ENCODE data around the gene CEACAM3.

- PRO-cap, 5 experiments, result no peak in any of the 5 experiments
- RAMPAGE, long total RNA, 2 experiments, result no peak in any of the 2 experiments
- RRBS, result no CpG with 5 or more reads among the region's 6 CpGs
Observed at GRCh38 chr19:41784265-41784932, 12.0 kb upstream of the CEACAM3 start.

DNA sequence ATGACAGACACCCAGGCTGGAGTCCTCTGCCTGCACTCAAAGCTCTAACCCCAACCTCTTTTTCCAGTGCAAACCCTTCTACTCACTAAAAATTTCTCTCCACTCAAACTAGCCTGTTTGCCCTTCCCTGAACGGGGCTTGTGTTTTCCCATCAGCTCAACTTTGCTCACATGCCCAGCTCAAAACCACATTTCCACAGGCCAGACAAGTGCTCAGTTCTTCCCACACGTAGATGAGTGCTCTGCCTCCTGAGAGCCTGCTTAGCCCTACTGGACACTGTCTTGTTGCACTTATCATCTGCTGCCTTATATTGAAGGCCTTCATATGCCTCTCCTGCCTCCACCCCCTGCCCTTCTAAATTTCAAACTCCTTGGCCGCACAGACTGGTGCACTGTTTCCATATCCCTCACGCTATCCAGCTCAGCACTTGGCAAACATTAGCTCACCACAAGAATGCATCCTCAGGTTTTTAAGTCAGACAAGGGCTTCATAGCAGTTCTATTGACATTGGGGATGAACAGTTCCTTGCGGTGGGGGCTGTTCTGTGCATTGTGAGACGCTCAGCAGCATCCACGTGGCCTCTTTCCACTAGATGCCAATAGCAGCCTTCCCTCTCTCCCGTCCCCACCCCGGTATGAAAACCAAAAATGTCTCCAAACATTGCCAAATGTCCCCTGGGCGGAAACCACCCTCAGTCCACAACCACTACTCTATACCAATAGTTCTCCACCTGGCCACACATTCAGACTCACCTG is 3.9 kb upstream of the CEACAM3 start:
- PRO-cap, 5 experiments, result no peak in any of the 5 experiments
- RAMPAGE, long total RNA, 2 experiments, result no peak in any of the 2 experiments
- RRBS, result no CpG with 5 or more reads among the region's 10 CpGs

DNA sequence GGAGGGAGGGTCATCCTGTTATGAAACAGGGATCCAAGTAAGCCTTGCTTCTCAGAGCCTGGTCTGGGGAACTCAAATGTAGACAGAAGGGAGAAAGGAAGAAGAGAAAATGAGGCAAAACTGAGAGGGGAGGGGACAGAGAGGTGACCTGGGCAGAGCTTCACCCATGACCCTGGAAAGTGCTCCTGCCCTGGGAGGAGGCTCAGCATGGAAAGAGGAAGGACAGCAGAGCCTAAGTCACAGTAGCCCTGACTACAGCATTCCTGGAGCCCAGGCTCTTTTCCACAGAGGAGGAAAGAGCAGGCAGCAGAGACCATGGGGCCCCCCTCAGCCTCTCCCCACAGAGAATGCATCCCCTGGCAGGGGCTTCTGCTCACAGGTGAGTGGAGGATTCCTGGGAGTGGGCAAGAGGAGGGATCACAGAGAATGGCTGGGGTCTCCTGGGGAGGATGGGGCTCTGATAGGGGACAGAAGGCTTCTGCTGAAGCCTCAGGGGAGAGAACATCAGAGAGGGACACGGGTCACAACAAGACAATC is at the start of gene CEACAM3:
Gene CEACAM3 (plus strand): TSS at position 225 of the 537 bp plus-strand sequence.
- PRO-cap, 5 experiments, result no peak in any of the 5 experiments
- RAMPAGE, long total RNA, 2 experiments, result start-site peak on the plus strand in 2 of 2 experiments, centred at positions 245 to 247 of the sequence, 12 to 35 reads per replicate
- RRBS, result no CpG with 5 or more reads among the region's 1 CpG

DNA sequence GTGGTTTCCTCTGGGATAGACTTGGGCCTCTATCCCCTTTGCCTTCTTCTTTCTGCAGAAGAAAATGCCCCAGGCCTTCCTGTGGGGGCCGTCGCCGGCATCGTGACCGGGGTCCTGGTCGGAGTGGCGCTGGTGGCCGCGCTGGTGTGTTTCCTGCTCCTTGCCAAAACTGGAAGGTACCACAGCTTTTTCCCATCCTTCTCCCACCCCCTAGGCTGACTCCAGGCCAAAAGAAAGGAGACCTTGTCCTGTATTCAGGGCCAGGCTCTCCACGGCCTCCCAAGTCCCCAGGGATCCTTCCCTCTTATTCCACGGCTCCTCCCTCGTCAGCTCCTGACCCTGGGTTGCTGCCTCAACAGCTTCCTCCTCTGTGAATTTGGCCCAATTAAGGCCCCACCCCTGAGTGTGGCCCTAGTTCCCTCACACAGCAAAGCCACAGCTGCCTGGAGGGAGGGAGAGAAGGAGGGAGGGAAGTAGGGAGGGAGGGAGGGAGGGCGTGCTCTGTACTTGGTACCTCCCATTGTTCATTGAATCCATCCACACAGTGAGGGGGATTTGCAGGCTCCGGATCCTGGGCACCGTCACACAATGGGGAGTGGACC is 12.5 kb downstream of the CEACAM3 start:
- PRO-cap, 5 experiments, result peak in 1 of 5 experiments; most common minus-strand start position 306 of the sequence (in 1)
- RAMPAGE, long total RNA, 2 experiments, result no peak in any of the 2 experiments
- RRBS, result no CpG with 5 or more reads among the region's 15 CpGs

DNA sequence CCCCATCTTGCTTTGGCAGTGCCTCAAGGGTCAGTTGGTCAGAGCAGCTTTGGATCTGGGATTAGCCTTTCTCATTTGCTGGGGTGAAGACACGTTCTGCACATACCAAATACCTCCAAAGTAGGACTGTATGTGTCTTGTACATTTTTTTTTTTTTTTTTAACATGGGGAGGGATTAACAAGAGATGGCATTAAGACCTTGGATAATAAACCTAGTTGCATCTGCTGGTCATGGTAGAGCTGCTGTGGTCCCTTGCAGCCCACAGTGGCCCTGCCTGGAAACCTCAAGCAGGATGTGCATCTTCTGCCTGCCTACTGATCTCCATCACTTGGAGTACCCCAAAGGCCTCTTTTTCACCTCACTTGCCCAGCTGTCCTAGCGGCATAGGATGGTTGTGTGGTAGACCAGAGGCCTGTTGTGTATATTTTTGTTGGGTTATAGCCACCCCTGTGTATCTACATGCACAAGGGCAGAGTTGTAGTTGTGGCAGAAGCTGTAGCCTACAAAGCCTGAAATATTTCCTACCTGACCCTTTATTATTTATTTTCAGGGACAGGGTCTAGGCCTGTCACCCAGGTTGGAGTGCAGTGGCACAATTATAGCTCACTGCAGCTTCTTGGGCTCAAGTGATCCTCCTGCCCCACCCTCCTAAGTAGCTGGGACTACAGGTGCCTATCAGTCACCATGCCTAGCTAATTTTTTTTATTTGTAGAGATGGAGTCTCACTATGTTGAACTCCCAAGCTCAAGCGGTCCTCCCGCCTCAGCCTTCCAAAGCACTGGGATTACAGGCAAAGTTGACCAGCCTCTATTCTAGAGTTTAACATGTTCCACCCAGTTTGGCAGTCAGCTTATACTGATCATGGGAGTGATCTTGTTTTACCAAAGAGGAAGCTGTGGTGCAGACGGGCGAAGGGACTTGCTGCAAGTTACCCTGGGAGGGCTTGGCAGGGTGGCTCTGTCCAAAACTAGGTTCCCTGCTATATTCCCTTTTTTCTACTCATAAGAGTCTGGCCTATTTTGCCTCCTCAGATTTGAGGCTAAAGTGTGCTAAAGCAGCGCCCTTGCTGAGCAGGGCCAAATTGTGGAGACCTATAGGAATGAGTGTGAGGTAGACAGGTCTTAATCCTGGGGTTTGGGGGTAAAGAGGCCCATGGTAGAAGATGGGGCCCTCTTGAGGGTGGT is 2.8 kb downstream of the RPS19 start:
- PRO-cap, 5 experiments, result no peak in any of the 5 experiments
- RAMPAGE, long total RNA, 2 experiments, result no peak in any of the 2 experiments
- RRBS, result no CpG with 5 or more reads among the region's 7 CpGs

- PRO-cap, 5 experiments, result no peak in any of the 5 experiments
- RAMPAGE, long total RNA, 2 experiments, result no peak in any of the 2 experiments
- RRBS, result 88% methylated on average over 8 of the region's 36 CpGs
Observed at GRCh38 chr19:41904196-41905380, 21.6 kb downstream of the ARHGEF1 start.

DNA sequence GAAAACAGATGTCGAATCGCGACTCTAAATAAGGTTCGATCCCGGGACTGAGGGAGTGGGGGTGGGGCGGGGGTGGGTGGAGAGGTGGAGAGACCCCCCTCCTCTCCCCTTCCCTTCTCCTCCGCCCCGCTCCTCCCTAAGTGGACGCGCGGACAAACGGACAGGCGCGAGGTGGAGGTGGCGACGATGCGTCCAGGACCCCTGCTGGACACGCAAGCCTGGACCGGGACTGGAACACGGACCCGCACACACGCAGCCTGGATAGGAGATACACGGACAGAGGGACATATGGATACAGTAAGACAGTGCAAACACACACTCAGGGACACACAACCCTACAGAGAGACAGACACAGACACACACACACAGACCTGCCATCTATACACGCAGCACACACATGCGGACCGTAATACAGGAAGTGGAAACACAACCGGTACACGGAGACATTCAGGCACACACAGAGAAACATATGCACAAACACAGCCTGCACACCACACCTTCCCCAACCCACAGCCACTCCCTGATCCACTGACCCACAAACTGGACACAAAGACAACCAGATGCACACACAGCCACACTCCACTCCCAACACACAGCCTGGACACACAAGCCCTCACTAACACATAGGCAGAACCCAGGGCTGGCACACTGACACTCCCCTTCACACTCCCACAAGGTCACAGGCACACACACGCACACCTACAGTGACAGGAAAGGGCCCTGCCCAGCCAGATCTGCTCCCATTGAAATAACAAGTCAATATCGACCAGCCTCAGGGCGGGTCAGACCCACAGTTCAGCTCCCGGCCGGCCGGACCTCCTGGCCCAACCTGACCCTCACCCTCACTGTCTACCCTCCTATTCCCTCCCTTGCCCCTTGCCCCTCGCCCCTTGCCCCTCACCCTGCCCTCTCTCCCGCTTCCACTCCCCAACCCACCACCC is 711 bp upstream of the ERFL start:
- PRO-cap, 5 experiments, result no peak in any of the 5 experiments
- RAMPAGE, long total RNA, 2 experiments, result no peak in any of the 2 experiments
- RRBS, result no CpG with 5 or more reads among the region's 36 CpGs

DNA sequence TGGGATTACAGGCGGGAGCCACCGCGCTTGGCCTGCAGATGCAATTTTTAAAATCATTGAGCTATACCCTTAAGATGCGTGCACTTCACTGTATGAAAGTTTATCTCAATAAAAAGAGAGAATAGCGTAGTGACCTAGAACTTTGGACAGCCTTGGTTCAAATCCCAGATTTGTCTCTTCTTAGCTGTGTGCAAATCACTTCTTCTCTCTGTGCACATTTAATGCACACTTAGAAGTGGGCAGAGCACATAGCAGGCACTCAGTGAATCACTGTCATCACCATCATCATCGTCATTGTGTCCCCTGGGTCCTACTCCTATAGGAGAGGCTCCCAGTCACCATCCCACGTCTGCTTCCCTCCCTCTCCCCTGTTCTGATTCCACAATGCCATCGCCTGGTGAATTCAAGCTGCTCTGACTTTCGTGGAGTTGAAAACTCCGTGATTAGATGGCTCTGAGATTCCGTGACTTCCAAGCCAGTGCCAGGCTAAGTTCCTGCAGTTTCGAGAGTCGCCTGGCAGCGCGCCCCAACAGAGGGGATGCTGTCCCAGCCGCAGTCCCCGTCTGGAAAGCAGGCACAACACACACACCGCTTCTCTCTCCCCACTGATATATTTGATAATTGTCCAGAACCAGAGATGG is 7.0 kb upstream of the RABAC1 start:
- PRO-cap, 5 experiments, result no peak in any of the 5 experiments
- RAMPAGE, long total RNA, 2 experiments, result no peak in any of the 2 experiments
- RRBS, result no CpG with 5 or more reads among the region's 18 CpGs

DNA sequence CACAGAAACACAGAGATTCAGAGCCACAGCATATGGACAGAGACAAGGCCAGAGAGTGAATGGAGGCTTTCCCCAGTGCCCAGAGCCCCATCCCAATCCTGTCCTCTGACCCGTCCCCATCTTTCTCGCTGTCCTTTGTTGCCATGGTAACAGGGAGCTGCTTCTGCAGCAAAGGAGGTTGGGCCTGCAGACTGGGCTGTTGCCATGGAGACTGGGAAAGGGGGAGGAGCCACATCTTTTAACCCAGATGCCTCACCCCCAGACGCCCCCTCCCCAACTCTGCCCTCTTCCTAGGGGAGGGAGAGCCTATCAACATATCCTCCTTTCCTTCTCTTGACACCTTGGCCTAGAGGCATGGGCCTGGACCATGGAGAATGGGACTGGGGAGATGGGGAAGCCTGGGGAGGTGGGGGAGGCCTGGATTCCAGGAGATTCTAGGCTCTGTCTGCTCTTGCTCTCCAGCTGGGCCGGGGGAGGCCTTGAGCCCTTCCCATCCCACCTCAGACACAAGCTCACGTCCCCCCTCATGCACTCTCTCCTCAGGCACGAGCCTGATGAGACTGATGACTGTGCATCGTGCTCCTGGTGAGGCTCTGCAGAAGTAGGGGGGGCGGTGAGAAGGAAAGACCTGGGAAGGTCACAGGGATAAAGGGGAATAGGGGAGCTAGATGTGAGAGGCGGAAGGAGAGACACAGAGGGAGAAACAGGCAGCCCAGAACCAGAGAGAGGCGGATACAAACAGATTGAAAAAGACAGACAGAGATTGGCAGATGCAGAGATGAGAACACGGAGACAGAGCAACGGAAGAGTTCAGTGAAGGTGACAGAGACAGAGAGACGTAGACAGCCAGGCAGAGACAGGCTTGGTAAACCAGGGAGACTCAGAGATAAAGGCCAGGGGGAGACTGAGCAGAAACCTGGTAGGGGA is 2.2 kb upstream of the ATP1A3 start:
- PRO-cap, 5 experiments, result no peak in any of the 5 experiments
- RAMPAGE, long total RNA, 2 experiments, result no peak in any of the 2 experiments
- RRBS, result no CpG with 5 or more reads among the region's 13 CpGs

DNA sequence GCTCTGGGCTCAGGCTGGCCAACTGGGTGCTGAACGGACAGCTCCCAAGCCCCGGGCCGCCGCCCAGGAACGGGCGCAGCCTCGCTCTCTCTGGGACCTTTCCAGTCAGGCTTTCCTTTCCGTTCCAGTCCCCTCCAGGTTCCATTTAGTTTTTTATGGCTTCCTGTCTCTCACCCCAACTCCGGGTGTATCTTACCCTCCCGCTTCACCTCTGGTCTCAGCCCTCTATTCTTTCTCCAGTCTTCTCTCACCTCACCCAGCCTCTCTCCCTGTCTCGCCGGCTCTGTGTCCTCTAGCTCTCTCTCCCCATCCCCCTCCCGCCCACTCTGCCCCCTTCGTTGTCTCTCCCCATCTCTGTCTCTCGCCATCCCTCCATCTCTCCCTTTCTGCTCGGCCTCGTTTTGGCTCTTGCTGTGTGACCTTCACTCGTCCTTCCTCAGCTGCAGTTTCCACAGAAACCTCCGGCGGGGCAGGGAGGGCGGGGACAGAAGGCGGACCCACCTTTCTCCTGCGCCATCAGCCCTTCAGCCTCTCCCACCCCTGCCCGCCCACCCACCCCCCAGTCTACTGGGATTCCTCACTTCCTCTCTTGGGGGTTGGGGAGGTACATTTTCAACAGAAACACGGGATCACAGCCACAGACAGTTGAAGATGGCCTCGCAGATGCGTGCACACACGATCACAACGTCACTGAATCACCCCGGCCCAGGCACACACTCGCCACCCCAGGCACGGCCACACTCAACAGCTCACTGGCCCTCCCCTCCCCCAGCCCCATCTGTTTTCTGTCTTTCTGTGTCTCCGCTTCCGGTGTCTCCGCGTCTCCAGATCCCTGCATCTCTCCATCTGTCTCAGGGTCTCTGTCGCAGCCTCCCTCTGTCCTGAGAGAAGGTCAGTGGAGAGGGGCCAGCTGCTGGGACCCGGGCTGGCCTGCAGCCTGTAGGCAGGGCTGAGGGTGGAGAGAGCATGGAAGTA is 3.5 kb upstream of the ATP1A3 start:
- PRO-cap, 5 experiments, result no peak in any of the 5 experiments
- RAMPAGE, long total RNA, 2 experiments, result no peak in any of the 2 experiments
- RRBS, result 8% methylated on average over 19 of the region's 38 CpGs

DNA sequence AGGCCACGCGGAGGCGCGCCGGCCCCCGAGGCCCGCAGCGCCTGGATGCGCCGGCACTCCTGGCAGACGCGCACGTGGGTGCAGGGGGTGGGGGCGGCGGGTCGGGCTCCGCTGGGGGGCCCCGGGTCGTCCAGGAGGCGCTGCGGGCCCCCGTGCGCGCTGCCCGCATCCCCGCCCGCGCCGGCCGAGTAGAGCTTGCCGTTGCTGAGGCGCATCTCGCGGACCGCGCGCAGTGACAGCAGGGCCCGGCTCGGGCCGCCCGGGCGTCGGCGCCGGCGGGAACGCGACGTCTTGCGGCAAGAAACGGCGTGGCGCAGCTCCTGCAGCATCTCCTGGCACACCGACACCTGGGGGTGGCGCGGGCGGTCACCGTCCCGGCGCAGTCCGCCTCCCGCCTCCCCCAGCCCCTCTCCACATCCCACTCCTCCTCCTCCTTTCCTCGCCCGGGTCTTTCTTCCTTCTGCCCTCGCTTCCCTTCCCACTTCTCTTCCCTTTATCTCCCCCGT is 5.0 kb upstream of the ATP1A3 start:
- PRO-cap, 5 experiments, result peak in 2 of 5 experiments; most common plus-strand start position 90 of the sequence (in 2)
- RAMPAGE, long total RNA, 2 experiments, result no peak in any of the 2 experiments
- RRBS, result 5% methylated on average over 53 of the region's 66 CpGs

GRCh38 chr19:42037473-42038194 is 32.4 kb downstream of the GRIK5 start:
- PRO-cap, 5 experiments, result no peak in any of the 5 experiments
- RAMPAGE, long total RNA, 2 experiments, result no peak in any of the 2 experiments
- RRBS, result no CpG with 5 or more reads among the region's 5 CpGs

GRCh38 chr19:42068656-42069983 is 886 bp downstream of the GRIK5 start:
- PRO-cap, 5 experiments, result no peak in any of the 5 experiments
- RAMPAGE, long total RNA, 2 experiments, result no peak in any of the 2 experiments
- RRBS, result 6% methylated on average over 11 of the region's 42 CpGs

DNA sequence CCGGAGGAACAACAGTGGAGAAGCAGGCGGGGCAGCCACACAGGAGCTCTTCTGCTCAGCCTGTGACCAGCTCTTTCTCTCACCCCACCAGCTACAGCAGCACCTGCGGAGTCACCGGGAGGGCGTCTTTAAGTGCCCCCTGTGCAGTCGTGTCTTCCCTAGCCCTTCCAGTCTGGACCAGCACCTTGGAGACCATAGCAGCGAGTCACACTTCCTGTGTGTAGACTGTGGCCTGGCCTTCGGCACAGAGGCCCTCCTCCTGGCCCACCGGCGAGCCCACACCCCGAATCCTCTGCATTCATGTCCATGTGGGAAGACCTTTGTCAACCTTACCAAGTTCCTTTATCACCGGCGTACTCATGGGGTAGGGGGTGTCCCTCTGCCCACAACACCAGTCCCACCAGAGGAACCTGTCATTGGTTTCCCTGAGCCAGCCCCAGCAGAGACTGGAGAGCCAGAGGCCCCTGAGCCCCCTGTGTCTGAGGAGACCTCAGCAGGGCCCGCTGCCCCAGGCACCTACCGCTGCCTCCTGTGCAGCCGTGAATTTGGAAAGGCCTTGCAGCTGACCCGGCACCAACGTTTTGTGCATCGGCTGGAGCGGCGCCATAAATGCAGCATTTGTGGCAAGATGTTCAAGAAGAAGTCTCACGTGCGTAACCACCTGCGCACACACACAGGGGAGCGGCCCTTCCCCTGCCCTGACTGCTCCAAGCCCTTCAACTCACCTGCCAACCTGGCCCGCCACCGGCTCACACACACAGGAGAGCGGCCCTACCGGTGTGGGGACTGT is 3.7 kb downstream of the ZNF574 start:
- PRO-cap, 5 experiments, result no peak in any of the 5 experiments
- RAMPAGE, long total RNA, 2 experiments, result no peak in any of the 2 experiments
- RRBS, result 90% methylated on average over 8 of the region's 29 CpGs

GRCh38 chr19:42090679-42091624 is 15.0 kb downstream of the ZNF574 start:
- PRO-cap, 5 experiments, result no peak in any of the 5 experiments
- RAMPAGE, long total RNA, 2 experiments, result no peak in any of the 2 experiments
- RRBS, result 85% methylated on average over 3 of the region's 23 CpGs

- PRO-cap, 5 experiments, result no peak in any of the 5 experiments
- RAMPAGE, long total RNA, 2 experiments, result no peak in any of the 2 experiments
- RRBS, result no CpG with 5 or more reads among the region's 4 CpGs
Observed at GRCh38 chr19:42206280-42206493, 11.3 kb downstream of the DEDD2 start.

GRCh38 chr19:42271518-42272639 is 2.8 kb downstream of the CIC start:
- PRO-cap, 5 experiments, result no peak in any of the 5 experiments
- RAMPAGE, long total RNA, 2 experiments, result no peak in any of the 2 experiments
- RRBS, result 86% methylated on average over 4 of the region's 41 CpGs

- PRO-cap, 5 experiments, result no peak in any of the 5 experiments
- RAMPAGE, long total RNA, 2 experiments, result no peak in any of the 2 experiments
- RRBS, result 91% methylated on average over 7 of the region's 75 CpGs
Observed at GRCh38 chr19:42272795-42274115, 4.2 kb downstream of the CIC start.

- PRO-cap, 5 experiments, result no peak in any of the 5 experiments
- RAMPAGE, long total RNA, 2 experiments, result no peak in any of the 2 experiments
- RRBS, result no CpG with 5 or more reads among the region's 6 CpGs
Observed at GRCh38 chr19:42279084-42279760, 10.2 kb downstream of the CIC start.

- PRO-cap, 5 experiments, result no peak in any of the 5 experiments
- RAMPAGE, long total RNA, 2 experiments, result no peak in any of the 2 experiments
- RRBS, result no CpG with 5 or more reads among the region's 4 CpGs
Observed at GRCh38 chr19:42285125-42285436, 16.0 kb downstream of the CIC start.